ENCODE measurements around a stretch of chr2.

DNA sequence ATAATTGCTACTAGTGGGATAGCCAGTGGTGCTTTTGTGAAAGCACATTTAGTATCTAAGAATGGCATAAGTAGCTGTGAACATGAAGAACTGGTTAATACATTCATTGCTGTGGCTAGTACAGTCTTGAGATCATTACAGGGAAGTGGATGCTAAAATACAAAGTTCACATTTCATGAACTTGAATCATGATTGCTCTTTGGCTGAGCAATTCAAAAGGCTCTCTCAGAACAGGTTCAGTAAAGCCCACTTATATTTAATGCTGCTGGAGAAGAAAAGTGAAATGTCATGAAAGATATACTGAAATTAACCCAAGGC, 132.3 kb upstream of the XPO1 start:
- PRO-cap = no peak
- RAMPAGE, long total RNA = no peak

- PRO-cap = no peak
- RAMPAGE, long total RNA = no peak
- RRBS = no CpG with 5 or more reads among the region's 2 CpGs
Observed at GRCh38 chr2:61706607-61706845, 147.3 kb downstream of the FAM161A start.

DNA sequence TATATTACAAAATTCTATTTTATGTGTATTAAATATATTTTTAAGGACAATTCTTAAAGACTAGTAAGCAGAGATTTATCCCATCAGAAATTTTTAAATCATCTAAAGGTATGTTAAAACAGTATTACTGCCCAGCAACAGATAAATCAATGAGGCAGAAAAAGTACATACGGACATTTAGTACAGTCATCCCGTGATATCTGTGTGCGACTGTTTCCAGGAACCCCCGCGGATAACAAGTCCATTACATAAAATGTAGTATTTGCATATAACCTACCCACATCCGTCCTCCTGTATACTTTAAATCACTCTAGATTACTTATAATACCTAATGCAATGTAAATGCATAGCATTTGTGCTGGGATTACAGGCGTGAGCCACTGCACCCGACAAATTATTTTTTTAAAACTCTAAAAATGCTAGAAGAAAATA, 91.7 kb downstream of the FAM161A start:
- PRO-cap = no peak
- RAMPAGE, long total RNA = no peak
- RRBS = no CpG with 5 or more reads among the region's 8 CpGs

DNA sequence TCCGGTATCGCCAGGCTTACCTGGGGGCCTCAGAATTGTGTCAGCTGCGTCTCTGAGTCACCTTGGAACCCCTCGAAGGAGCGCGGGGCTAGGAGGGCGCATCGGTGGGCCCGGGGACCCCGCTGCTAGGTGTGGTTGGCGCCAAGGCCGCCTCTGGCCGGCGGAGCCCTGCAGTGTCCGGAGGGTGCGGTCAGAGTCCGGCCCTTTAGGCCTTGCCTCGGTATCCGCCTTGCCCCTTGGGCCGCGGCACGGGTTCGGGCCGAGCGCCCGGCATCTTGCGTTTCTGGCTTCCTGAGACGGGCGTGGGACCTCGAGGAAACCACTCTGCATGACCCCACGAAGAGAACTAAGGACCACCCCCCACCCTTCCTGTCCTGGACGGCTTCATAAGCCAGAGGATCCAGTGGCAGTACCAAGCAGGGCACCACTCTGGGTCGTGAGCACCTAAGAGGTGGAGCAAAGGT, 764 bp upstream of the B3GNT2 start:
- PRO-cap = no peak
- RAMPAGE, long total RNA = no peak
- RRBS = 31% methylated on average over 21 of the region's 33 CpGs

DNA sequence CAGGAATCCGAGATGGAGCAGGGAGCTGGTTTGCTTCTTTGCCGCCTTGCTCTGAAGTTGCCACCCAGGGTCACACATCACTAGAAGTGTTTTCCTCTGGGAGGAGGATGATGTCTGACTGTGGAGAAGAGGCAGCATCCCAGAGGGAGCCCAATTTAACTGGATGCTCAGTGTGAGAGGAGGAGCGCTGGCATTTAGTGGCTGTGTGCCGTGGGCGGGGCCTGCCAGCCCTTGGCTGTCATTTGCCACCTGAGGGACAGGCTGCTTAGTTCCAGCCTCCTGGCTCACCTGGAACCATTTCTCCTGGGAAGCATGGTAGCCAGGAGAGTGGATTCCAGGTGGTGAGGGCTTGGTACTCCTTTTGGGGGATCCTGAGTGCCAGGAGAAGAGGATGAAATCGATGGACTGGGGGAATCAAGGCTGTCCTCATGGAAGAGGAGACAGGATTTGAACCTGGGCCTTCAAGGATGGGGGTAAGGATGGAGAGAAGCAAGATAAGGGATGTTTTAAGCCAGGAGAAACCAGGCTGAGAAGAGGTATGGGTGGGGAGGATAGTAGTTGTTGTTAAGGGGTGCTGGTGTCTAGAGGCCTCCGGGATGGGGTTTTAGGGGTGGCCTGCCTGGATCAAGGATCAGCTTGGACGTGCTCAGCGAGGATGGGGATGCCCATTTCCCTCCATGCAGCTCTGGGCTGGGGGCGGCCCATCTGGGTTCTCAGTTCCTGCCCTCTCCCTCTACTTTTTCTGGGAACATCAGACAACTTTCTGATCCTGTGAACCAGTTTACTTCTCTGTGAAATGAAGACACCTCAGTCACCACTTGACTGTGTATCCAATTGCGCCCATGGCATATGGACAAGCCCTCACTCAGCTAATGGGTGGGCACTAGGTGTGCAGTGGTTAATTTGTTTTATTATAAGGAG, 9.9 kb downstream of the B3GNT2 start:
- PRO-cap = no peak
- RAMPAGE, long total RNA = no peak
- RRBS = no CpG with 5 or more reads among the region's 11 CpGs

DNA sequence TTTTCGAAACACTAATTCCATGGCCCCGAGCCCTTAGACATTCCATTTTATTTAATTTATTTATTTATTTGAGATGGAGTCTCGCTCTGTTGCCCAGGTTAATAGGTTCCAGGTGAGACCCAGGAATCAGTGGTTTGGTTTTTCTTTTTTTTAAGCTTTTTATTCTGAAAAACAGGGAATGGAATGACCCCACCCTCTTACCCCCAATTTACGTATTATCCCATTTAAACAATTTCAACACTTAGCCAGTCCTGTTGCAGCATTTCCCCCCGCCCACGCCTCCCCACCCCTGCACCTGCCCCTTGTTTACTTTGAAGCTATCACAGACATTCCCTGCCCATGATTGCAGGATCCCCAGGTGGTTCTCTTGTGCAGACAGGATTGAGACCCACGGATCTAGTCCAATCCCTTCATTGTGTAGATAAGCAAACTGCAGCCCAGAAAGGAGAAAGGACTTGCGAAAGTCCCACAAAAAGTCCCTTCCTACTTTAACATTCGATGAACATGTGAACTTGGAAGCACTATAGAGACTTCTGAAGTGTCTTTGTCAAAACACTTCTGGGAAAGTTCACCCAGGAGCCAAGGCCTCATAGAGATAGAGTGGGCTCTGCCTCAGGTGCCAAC, 39.0 kb downstream of the TMEM17 start:
- PRO-cap = no peak
- RAMPAGE, long total RNA = no peak
- RRBS = no CpG with 5 or more reads among the region's 9 CpGs

DNA sequence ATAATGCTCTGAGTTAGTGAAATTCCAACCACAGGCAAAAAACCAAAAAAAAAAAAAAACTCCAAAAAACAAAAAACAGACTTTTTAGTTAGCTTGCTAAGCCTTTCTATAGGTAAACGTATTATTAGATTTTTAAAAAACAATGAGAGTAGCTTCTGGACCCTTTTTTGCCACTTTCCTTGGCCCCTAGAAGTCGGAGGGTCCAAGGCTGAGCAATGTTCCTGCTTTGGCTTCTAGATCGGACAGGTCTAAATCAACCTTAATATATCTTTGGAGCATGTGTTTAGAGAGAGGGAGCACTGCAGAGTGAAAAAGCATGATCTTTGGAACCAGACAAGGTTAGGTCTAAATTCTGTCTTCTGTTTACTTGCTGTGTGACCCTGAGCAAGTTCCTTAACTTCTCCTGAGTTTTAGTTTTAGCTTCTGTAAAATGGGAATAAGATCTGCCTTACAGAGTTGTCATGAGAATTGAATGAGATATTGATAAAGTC, 14.1 kb downstream of the TMEM17 start:
- PRO-cap = no peak
- RAMPAGE, long total RNA = no peak
- RRBS = no CpG with 5 or more reads among the region's 3 CpGs

DNA sequence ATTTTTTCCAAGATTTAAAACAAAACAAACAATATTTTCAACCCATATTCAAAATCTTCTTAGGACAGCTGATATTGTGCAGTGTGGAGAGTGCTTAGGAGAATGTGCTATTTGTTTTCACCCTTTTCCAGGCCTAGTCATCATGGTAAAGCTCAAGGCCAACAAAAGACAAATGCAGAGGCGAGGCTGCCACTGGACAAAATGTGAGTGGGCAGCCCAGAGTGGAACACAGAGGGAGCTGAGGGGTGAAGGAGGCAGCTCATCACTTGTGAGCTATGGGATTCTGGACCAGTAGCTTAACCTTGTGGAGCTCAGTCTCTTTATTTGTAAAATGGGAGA, 84.0 kb upstream of the TMEM17 start:
- PRO-cap = no peak
- RAMPAGE, long total RNA = no peak
- RRBS = no CpG with 5 or more reads among the region's 1 CpG

GRCh38 chr2:63044521-63044924, 6.1 kb upstream of the OTX1 start:
- PRO-cap = no peak
- RAMPAGE, long total RNA = no peak
- RRBS = no CpG with 5 or more reads among the region's 7 CpGs

GRCh38 chr2:63048042-63049286, 2.2 kb upstream of the OTX1 start:
- PRO-cap = no peak
- RAMPAGE, long total RNA = no peak
- RRBS = 13% methylated on average over 14 of the region's 80 CpGs

DNA sequence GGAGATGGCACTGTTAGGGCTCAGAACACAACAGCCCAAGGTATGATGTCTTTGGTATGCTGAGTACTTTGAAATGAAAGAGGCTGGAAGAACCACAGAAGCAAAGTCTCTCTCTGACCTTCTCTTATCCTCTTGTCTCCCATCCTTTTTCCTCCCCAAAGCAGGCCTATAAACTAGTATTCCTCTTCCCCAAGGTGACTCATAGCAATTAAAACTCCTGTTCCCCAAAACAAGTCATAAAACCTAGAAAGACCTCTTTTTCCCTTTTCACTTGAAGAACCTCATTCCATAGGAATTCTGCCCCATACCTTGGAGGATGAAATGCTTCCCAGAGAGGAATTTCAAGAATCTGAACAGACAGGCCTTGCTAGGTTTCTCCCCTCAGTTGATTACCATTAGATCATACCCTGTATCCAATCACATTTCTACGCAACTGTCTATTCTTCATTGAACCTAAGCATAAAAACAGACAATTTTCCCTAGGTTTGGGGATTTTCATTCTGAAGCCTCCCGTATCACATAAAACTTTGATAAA, 25.8 kb downstream of the MDH1 start:
- PRO-cap = no peak
- RAMPAGE, long total RNA = no peak
- RRBS = no CpG with 5 or more reads among the region's 2 CpGs

GRCh38 chr2:63840001-63840752, 1.5 kb upstream of the UGP2 start:
- PRO-cap = no peak
- RAMPAGE, long total RNA = no peak
- RRBS = no CpG with 5 or more reads among the region's 20 CpGs

DNA sequence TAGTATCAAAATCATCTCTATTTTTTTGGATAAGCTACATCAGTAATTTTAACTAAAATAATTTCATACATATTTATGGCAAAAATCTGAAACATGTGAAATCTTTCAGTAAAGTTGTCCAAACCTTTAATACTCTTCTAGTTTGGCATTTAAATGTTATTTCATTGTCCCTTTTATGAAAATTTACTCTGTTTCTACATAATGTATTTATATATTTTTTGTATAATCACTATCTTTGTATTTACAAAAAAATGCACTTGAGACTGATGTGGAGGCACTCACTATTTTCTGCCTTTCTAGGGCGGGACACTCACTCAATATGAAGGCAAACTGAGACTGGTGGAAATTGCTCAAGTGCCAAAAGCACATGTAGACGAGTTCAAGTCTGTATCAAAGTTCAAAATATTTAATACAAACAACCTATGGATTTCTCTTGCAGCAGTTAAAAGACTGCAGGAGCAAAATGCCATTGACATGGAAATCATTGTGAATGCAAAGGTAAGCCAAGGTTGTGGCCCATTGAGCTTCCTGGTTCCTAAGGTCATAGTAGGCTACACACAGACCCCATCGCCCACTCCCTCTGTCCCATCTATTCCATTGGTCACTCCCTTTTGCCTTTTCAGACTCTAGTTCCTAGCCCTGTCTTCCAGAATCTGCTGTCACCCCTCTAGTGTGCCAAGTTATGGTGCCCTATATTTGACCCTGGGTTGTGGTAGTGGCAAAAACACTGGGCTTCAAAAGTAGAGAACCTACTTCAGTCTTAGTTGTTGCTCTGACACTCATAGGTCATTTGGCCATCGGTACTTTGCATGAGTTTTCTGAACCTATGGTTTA, 44.6 kb downstream of the UGP2 start:
- PRO-cap = no peak
- RAMPAGE, long total RNA = no peak
- RRBS = no CpG with 5 or more reads among the region's 4 CpGs

DNA sequence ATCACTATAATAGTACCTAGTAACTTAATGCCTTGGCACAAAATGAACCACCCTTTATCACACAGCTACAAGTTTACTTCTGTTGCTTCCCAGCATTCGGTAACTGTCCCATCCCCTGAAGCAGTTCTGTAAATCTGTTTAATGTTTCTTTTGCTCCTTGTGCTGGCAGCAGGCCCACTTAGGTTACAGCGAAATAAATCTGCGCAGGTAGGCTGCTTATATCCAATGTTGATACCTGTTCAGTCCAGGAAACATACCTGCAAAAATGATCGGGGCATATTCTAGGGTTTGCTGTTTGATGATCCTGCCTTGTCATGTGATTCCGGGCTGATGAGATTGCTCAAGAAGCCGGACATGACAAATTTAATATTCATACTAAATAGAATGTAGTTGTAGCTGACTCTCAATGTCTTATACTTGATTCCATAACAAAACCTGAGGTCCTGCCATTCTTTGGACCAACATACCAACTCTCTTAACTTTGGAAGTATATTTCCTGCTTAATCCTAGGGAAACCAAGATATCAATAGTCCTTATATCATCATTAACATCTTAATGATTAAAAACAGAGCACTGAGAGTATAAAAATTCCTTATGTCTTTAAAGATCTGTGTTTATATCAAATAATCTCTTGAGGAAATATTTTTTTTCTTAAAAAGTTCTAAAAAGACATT, 23.2 kb downstream of the PELI1 start:
- PRO-cap = no peak
- RAMPAGE, long total RNA = no peak
- RRBS = no CpG with 5 or more reads among the region's 6 CpGs

DNA sequence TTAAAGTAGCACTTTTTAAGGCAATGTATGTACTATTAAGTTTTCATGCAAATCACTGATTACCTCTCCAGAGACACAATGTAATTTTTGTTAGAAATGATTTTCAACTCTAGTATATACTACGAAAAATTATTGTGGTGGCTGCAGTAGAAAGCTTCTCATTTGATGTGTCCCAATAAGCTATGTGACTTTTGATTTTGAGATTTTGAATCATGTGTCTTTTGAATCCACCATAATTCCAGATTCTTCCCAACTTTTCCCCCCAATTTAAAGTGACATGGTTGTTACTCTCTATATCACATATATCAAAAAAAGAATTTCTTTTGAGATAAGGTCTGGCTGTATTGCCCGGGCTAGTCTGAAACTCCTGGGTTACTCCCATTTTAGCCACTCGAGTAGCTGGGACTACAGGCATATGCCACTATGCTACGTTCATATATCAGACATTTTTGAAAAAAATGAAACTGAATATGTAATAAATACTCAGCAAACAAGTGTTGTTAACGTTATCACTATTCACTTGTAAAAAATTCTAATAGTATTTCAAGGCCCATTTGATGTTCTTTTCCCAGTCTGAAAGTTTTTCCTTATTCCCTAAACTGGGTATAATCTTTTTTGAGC, 14.2 kb downstream of the PELI1 start:
- PRO-cap = no peak
- RAMPAGE, long total RNA = no peak
- RRBS = no CpG with 5 or more reads among the region's 5 CpGs

- PRO-cap = no peak
- RAMPAGE, long total RNA = no peak
- RRBS = no CpG with 5 or more reads among the region's 2 CpGs
Observed at GRCh38 chr2:64141376-64141996, 2.7 kb downstream of the PELI1 start.

GRCh38 chr2:64263137-64263662, 119.0 kb upstream of the PELI1 start:
- PRO-cap = no peak
- RAMPAGE, long total RNA = no peak
- RRBS = no CpG with 5 or more reads among the region's 6 CpGs

- PRO-cap = no peak
- RAMPAGE, long total RNA = no peak
- RRBS = no CpG with 5 or more reads among the region's 7 CpGs
Observed at GRCh38 chr2:64401317-64401841, 52.6 kb upstream of the LGALSL start.

DNA sequence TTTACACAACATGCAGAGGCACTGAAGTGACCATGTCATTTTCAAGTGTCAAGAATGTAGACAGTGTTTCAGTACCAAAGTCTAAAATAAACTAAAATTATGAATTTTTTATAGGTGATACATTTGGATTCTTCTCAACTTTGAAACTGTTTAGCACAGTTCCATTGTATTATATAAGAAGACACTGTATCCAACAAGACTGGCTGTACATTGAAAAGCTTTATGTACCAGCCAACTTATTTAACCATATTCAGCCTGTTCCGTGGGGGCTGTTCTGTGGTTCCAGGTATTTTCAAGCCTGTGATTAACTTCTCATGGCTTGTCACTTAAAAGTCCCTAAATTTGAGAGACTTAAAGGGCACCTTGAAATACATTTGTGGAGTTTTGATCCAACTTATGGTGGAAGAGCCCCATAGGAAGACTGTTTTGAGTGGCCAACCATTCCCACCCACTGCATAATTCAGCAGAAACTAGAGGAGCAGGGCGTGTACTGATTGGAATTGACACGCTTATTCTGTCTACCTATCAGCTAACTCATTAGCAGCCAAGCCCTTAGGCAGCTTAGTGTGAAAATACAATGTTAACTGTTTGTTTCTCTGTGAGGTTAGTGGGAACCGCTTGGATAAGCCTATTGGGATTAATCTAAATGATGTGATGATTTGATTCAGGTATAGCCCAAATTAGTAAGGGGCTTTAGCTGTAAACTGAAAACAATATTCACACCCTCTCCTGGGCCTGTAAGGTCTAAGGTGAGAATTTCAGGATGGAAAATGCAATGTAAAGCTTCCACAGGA, 6.3 kb downstream of the LGALSL start:
- PRO-cap = no peak
- RAMPAGE, long total RNA = no peak
- RRBS = no CpG with 5 or more reads among the region's 4 CpGs

- PRO-cap = no peak
- RAMPAGE, long total RNA = no peak
- RRBS = no CpG with 5 or more reads among the region's 16 CpGs
Observed at GRCh38 chr2:64523447-64523988, 610 bp upstream of the AFTPH start.

All from lung (tissue), 4 donors.